Neural progenitor cell (in vitro differentiated cells): ENCODE measurements around the gene STK31.

- RAMPAGE, long total RNA = no peak
These were observed 8.0 kb downstream of the TRA2A start for GRCh38 chr7:23523579-23524403.

- RAMPAGE, long total RNA = no peak
These were observed 472 bp upstream of the TRA2A start for GRCh38 chr7:23532315-23532591.

- RAMPAGE, long total RNA = no peak
These were observed at the start of gene STK31 for GRCh38 chr7:23709942-23710615. Gene STK31, plus strand, starts transcription at chr7:23710219.

DNA sequence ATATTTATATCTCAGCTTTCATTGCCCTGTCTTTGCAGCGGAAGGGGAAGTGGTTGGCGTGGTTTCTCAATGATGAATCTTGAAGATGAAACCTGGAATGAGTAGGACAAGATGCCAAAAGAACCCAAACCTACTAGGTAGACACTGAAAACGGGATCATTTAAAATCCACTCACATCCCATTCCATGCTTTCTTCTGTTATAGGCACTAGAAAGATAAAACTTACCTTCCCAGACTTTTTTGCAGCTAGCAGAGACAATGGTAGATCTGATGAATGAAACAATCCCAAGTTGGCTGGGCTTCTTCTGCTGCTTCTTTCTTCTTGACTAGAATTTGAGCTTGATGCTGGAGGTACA, 28.7 kb upstream of the NPY start:
- RAMPAGE, long total RNA = no peak

GRCh38 chr7:24663518-24663915, 90.3 kb downstream of the PALS2 start:
- RAMPAGE, long total RNA = no peak

GRCh38 chr7:25069958-25070254, 55.2 kb downstream of the CYCS start:
- RAMPAGE, long total RNA = no peak

DNA sequence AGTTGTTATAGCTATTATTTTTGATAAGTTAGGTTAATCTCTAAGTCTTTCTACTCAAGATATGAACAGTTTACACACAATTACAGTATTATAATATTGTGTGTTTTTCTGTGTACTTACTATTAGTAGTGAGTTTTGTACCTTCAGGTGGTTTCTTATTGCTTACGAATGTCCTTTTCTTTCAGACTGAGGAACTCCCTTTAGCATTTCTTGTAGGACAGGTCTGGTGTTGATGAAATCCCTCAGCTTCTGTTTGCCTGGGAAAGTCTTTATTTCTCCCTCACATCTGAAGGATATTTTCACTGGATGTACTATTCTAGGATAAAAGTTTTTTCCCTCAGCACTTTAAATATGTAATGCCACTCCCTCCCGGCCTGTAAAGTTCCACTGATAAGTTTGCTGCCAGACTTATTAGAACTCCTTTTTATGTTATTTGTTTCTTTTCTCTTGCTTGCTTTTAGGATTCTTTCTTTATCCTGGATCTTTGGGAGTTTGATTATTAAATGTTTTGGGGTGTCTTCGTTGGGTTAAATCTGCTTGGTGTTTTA, 1.7 kb upstream of the CYCS start:
- RAMPAGE, long total RNA = no peak

DNA sequence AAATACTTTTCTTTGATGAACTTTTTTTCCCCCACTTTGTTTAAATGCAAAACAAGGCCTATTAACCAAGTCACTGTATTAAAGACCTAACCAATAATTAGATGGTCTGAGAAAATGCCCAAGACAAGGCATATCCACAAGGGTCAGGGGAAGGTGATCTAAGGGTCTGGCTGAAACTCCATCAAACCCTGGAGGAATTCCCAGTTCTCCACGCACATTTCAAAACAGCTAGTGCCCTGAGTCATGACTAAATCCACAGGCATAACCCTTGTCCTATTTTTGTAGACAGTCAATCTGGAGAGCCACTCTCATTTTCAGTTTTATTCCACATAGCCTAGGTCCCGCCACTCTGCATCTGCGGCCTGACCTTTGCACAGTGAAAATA, 201.3 kb upstream of the NPVF start:
- RAMPAGE, long total RNA = no peak

DNA sequence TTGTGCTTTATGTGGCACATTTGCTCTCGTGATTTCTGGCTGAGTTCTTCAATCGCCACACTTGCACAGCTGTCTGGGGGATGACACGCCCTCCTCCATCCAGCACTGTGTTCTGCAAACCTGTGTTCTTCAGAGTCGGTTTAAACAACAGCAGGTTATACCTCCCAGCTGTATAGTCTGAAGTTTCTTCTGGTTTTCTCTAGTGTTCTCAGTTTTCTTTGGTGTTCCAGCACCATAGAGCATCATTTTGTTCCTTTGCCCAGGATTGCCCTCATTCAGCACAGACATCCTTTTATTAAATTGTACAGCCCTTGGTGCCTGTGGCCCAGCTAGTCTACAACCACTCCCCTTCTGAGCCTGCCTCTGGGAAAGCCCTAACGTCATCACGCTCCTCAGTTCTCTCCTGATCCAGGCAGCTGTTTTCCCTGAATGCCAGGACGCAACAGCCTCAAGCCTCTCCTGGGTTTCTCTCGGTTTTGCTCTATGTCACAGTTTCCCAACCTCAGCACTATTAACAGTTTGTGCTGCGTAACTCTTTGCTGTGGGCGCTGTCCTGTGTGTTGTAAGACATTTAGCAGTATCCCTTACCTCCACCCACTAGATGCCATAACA, 226.1 kb upstream of the NPVF start:
- RAMPAGE, long total RNA = no peak

GRCh38 chr7:25625323-25625900, 397.1 kb upstream of the NPVF start:
- RAMPAGE, long total RNA = no peak

GRCh38 chr7:25670122-25670785, 442.0 kb upstream of the NPVF start:
- RAMPAGE, long total RNA = no peak

GRCh38 chr7:25889653-25890135, 262.3 kb upstream of the NFE2L3 start:
- RAMPAGE, long total RNA = no peak

DNA sequence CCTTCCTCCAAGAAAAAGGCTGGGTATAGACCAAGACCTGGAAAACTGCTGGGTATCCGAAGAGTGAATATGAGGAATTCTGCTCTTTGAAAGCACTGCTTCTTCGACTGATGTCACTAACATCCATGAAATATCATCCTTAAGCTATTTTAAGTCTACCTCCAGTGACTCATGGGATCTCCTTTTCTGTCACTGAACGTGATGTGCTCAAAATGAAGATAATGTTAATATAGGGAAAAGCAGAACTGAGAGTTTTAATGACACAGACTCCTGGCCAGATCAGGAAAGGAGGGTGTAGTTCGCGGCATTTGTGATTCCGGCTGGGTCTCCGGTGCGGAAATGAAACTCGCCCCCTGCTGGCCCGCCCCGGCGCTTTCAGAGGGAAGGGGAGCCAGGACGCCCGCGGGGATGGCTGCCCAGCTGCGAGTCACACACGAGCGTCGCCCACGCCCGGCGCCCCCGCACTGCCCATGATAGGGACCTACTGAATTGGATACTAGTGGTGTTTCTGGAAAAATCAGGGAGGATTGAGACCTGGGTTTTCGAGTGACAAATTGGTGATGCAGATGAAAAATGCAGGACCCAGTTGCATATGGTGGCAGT, 256.7 kb upstream of the NFE2L3 start:
- RAMPAGE, long total RNA = no peak

GRCh38 chr7:26159222-26159754, 7.3 kb downstream of the NFE2L3 start:
- RAMPAGE, long total RNA = no peak

GRCh38 chr7:26166914-26167534, 15.0 kb downstream of the NFE2L3 start:
- RAMPAGE, long total RNA = no peak

- RAMPAGE, long total RNA = no peak
These were observed 19.1 kb downstream of the HNRNPA2B1 start for GRCh38 chr7:26181351-26181913.

- RAMPAGE, long total RNA = no peak
These were observed 8.0 kb downstream of the HNRNPA2B1 start for GRCh38 chr7:26192322-26193155.

DNA sequence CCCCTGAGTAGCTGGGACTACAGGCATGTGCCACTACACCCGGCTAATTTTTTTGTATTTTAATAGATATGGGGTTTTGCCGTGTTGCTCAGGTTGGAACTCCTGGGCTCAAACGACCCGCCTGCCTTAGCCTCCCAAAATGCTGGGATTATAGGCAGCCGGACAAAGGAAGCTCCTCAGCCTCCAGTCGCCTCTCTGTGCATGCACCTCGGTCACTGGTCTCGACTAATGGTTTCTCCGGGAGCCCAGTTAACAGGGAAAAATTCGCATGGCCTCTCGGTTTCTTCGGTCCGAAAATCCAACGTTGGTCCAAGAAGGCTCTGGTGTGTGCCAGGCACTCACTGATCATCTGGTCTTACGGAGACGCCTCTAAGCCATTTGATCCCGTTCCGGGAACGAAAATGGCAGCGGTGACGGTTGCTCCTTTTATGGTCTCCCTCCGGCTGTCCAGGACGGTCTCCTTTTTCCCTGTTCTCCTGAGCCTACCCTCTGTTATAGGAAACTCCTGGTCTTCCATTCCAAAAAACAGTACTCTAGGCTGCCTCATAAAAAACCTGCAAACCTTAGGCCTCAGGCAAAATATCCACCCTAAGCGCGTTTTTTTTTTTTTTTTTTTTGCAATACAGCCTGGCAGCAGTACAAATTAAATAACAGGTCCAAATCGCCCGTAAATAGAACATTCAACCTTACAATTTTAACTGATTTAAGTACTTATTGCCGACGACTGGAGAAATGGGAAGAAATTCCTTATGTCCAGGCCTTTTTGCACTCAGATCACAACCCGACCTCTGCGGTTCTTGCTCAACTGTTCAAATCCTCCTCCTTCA, 42.6 kb downstream of the CBX3 start:
- RAMPAGE, long total RNA = no peak

DNA sequence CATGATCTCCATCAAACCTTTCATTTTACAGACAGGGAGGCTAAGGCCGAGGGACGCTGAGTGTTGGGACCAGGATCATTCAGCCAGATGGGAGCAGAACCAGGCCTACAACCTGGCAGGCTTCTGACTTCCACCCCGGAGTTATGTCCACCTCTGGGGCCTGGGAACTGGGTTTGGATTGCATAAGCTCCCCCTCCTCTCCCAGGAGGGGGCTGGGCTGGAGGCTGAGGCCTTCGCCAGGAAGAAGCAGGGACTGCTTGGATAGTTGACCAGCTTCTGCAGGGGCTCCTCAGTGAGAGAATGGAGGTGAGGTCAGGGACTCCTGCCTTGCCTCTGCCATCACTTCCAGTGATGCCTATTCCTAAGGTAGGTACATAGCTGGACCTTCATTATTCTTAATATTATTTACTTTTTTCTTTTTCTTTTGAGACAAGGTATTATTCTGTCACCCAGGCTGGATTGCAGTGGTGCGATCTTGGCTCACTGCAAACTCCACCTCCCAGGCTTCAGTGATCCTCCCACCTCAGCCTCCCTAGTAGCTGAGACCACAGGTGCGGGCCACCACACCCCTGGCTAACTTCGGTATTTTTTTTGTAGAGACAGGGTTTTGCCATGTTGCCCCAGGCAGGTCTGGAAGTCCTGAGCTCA, 1.3 kb downstream of the SNX10 start:
- RAMPAGE, long total RNA = no peak

DNA sequence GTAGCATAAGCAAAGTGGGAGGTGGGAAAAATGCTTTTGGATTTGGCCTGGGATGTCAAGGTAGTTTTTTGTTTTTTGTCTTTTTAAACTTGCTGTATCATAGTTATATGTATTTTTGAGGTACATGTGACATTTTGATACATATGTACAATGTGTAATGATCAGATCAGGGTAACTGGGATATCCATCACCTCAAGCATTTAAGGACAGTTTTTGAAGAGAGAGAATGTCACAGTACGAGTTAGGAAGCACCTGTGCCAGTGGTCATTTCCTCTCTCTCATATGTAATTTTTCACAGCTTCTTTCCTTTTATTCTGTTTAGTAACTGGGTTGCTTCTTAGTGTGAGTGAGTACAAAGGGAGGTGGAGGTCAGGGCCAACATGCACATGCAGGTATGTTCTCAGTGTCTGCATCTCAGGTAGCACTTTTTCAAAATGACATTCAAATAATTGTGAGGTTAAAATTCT, 42.5 kb downstream of the SNX10 start:
- RAMPAGE, long total RNA = no peak